Iris pigment epithelial cell (primary cell): Measurements from ENCODE around the genes CDH6 and MTMR12.

- RRBS = no CpG with 5 or more reads among the region's 6 CpGs
Measured at GRCh38 chr5:16486439-16487197, 21.0 kb upstream of the ZNF622 start.

DNA sequence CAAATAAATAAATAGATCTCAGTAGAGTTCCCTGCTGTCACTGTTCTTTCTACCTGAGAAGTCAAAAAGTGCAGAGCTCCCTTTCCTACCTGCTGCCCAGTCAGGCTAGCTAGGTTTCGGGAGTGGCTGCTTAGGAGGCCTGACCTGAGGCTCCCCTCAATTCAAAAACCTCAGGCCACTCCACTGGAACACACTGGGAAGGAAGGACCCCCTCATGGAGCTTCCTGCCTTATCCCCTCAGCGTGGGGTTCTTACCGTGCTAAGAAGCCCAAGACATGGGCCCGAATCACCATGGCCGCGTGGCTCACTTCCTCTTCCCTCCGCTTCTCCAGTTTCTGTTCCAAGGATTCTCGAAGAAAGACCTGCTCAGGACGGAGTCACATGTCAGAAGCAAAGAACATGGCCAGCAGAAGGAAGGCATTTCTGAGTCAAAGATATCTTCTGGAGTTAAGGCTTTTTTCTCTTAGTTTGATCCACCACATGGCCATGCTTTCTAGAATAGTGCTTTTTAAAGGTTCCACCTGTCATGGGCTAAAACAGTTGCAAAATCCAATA lies 87.6 kb upstream of the RETREG1 start:
- RRBS = no CpG with 5 or more reads among the region's 9 CpGs

- RRBS = no CpG with 5 or more reads among the region's 7 CpGs
Measured at GRCh38 chr5:16740777-16741229, 124.0 kb upstream of the RETREG1 start.

DNA sequence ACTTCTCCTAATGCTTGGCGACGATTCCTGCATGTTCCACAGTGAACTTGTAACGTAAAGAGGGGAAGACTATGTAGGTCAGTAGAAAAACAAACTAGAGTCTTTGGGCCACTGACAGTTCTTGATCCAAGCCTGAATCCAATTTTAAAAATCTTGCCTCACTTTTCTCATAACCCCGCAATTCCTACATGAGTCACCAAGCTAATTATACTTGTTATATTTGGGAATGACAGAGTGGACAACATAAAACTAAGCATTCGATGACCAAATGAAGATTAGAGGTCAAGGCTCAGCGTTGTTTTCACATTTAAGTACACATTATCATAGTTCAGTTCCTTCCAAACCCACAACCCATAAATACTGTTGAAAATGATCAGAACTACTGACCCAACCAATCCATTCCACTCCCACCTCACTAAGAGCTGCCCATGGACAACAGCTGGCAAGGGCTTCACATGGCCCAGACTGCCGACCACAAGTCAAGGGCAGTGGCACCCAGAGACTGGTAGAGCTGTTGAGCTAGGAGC lies 64.3 kb downstream of the MYO10 start:
- RRBS = no CpG with 5 or more reads among the region's 7 CpGs

GRCh38 chr5:16895233-16895764 lies 40.8 kb downstream of the MYO10 start:
- RRBS = no CpG with 5 or more reads among the region's 7 CpGs

DNA sequence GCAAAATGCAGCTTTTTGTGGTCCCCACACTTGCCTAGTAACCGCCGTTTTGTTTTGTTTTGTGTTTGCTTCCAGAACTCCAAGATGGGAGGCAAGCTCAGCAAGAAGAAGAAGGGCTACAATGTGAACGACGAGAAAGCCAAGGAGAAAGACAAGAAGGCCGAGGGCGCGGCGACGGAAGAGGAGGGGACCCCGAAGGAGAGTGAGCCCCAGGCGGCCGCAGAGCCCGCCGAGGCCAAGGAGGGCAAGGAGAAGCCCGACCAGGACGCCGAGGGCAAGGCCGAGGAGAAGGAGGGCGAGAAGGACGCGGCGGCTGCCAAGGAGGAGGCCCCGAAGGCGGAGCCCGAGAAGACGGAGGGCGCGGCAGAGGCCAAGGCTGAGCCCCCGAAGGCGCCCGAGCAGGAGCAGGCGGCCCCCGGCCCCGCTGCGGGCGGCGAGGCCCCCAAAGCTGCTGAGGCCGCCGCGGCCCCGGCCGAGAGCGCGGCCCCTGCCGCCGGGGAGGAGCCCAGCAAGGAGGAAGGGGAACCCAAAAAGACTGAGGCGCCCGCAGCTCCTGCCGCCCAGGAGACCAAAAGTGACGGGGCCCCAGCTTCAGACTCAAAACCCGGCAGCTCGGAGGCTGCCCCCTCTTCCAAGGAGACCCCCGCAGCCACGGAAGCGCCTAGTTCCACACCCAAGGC lies 57.8 kb downstream of the BASP1 start:
- RRBS = no CpG with 5 or more reads among the region's 55 CpGs

DNA sequence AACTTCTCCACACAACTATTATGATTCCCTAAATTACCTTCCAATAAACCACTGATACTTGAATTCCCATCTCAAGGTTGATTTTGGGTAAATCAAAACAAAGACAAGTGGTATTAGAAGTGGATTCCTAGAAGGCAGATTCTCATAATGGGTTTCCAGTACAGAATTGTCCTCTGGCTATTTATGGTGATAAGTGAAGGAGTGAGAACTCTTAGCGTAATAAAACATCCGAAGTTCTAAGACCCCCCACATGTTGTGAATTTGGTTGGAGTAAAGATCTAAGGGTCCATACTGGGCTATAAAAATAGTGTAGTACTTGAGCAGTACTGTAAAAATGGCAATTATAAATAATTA lies 627.5 kb upstream of the CDH18 start:
- RRBS = no CpG with 5 or more reads among the region's 2 CpGs

DNA sequence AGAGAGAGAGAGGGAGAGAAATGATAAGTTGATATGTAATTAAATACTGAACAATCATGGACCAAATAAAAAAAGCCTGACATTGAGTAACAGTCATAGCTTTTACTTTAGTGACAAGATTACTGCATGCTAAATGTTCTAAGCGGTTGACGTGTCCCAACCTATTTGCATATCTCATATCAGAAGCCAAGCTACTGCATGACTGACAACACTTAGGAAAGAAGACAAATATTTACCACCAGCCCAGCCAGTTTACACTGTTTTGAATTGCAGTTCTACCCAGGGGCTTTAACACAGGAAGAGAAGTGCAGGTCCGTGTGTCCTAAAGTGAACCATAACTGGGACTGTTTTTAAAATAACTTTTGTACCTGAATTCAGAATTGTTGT lies 219.8 kb downstream of the PRDM9 start:
- RRBS = no CpG with 5 or more reads among the region's 3 CpGs

- RRBS = no CpG with 5 or more reads among the region's 2 CpGs
Measured at GRCh38 chr5:23835217-23835489, 327.7 kb downstream of the PRDM9 start.

GRCh38 chr5:26236881-26237273 lies 801.5 kb downstream of the CDH9 start:
- RRBS = 95% methylated on average over 3 of the region's 12 CpGs

GRCh38 chr5:28927399-28927773 lies 1889.0 kb upstream of the CDH9 start:
- RRBS = 10% methylated on average over 6 of the region's 33 CpGs

DNA sequence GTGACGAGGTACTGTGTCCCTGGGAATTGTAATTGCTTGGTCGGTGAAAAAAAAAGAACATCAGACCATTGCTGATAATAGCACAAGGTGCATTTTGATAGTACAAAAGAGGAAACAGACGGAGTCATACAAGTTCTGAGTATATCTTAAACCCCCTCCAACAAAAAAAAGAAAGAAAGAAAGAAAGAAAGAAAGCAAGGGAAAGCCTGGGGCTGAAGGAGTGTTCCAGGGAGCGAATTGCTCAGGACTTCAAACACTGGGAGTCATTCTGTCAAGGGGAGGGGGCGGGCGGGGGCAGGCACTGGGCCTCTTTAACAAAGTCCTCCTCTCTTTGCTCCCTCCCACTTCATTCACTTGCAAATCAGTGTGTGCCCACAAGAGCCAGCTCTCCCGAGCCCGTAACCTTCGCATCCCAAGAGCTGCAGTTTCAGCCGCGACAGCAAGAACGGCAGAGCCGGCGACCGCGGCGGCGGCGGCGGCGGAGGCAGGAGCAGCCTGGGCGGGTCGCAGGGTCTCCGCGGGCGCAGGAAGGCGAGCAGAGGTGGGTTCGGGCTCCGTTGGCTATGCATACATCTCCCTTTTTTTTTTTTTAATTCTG lies at the start of gene CDH6:
CDH6 (plus strand) TSS at position 341 of the 598 bp plus-strand sequence.
- RRBS = no CpG with 5 or more reads among the region's 29 CpGs

- RRBS = no CpG with 5 or more reads among the region's 8 CpGs
Measured at GRCh38 chr5:31514922-31515377, 16.9 kb downstream of the DROSHA start.

GRCh38 chr5:31671342-31671684 lies 32.4 kb downstream of the PDZD2 start:
- RRBS = no CpG with 5 or more reads among the region's 6 CpGs

- RRBS = no CpG with 5 or more reads among the region's 6 CpGs
Measured at GRCh38 chr5:31785936-31786432, 147.1 kb downstream of the PDZD2 start.

- RRBS = no CpG with 5 or more reads among the region's 3 CpGs
Measured at GRCh38 chr5:31921774-31922293, 252.3 kb downstream of the GOLPH3 start.

DNA sequence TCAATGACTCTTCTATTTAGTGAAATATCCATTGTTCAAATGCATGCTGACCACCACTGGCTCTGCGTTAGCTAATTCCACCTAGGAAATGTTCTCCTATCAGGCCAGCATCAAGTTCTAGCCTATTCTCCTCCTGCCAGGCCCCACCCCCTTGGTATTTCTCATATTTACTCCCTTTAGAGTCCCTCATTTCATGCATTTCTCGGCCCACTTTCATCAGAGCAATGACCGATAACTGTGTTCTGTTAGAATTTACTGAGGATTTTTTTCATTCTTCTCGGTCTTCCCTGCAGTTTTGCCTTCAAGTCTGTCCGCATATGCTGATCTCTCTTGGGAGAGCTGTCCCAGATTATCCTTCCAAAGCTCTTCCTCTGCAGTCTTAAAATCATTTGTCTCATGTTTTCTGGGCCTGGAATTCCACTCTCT lies 143.4 kb downstream of the GOLPH3 start:
- RRBS = no CpG with 5 or more reads among the region's 5 CpGs

- RRBS = 2% methylated on average over 39 of the region's 91 CpGs
Measured at GRCh38 chr5:32312418-32313229, at the start of gene MTMR12. Gene MTMR12, minus strand, starts transcription at chr5:32312939.

- RRBS = no CpG with 5 or more reads among the region's 7 CpGs
Measured at GRCh38 chr5:32390164-32390764, 54.3 kb downstream of the ZFR start.

DNA sequence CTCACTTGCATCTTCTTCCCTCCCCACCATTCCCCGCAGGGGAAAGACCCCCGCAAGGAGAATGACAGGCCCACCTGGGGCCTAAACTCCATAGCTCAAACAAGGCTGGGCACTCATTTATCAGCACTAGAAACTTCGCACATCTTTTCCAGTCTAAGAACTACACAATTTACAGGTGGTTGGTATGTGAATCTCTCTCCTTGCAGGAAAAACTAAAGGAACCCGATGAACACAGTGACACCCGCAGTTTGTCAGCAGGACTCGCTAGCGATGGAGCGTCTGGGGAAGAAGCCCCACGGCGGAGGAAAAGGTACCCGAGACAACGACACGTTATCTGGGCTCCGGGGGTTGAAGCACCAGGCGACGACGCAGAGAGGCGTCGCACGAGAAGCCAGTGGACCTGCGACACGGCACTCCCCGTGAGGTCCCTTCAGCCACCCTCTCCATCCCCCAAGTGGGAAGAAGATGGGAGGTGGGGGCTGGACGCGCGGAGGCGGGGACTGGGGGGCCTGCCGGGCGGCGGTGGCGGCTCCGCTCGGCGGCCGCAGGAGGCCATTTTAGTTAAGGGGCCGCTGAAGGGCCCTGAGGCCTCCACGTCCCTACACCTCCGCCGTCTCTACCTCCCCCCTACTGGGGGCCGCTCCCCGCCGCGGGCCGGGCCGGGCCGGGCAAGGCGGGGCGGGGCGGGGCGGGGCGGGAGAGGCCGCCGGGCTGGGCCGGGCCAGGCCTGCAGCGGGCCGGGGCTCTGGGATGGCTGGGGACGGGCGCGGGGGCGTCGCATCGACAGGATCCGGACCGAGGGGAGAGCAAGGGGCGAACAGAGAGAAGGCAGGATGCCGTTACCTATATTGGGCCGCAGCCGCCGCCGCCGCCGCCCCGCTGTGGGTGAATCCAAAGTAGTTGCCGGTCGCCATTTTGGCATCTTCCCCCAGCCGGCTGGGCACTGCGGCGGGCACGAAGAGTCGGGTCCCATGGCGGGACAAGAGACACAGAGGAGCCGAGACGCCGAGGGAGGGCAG lies 845 bp downstream of the ZFR start:
- RRBS = 6% methylated on average over 8 of the region's 84 CpGs